NT2/D1 (cell line): ENCODE measurements around the genes SCGB1D1, SCGB1D2 and AHNAK.

GRCh38 chr11:61532635-61533141, 24.1 kb downstream of the LRRC10B start:
- RRBS, 2 experiments: no CpG with 5 or more reads among the region's 15 CpGs

DNA sequence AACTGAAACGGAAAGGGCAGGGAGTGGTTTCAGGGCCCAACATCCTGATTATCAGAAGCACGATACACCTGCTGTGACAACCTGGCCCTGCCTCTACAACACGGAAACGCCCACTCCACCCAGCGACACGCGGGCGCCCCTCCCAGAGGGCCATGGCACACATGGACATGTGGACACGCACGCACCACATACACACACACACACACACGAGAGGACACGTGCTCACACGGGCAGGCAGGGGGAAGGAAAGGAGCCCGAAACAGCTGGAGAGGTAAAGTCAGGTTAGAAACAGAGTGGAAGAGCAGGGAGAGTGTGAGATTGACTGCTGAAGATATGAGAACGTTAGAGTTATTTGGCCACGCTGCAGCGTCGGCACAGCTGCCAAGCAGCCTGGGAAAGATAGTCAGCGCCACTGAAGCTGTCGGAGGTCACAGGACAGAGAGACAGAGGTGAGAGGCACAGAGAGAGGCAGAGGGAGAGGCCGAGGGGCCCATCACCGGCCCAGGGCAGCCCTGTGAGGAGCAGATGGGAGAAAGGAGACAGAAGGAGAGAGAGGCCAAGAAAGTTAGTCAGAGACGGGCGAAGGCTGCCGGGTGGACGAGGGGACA, 26.2 kb downstream of the LRRC10B start:
- RRBS, 2 experiments: 100% methylated on average over 4 of the region's 26 CpGs; no CpG with 5 or more reads in 1 of the 2 experiments

GRCh38 chr11:61581421-61581985, 627 bp upstream of the SYT7 start:
- RRBS, 2 experiments: 2% methylated on average over 15 of the region's 25 CpGs

GRCh38 chr11:61586733-61587299, 5.9 kb upstream of the SYT7 start:
- RRBS, 2 experiments: no CpG with 5 or more reads among the region's 9 CpGs

- RRBS, 2 experiments: 1 to 3% methylated on average over 11 to 13 of the region's 71 CpGs
Observed at GRCh38 chr11:61587308-61588627, 6.9 kb upstream of the SYT7 start.

- RRBS, 2 experiments: no CpG with 5 or more reads among the region's 14 CpGs
Observed at GRCh38 chr11:61607927-61608747, 27.3 kb upstream of the SYT7 start.

- RRBS, 2 experiments: 91 to 93% methylated on average over 1 of the region's 20 CpGs
Observed at GRCh38 chr11:61754473-61755266, 2.2 kb downstream of the MYRF start.

DNA sequence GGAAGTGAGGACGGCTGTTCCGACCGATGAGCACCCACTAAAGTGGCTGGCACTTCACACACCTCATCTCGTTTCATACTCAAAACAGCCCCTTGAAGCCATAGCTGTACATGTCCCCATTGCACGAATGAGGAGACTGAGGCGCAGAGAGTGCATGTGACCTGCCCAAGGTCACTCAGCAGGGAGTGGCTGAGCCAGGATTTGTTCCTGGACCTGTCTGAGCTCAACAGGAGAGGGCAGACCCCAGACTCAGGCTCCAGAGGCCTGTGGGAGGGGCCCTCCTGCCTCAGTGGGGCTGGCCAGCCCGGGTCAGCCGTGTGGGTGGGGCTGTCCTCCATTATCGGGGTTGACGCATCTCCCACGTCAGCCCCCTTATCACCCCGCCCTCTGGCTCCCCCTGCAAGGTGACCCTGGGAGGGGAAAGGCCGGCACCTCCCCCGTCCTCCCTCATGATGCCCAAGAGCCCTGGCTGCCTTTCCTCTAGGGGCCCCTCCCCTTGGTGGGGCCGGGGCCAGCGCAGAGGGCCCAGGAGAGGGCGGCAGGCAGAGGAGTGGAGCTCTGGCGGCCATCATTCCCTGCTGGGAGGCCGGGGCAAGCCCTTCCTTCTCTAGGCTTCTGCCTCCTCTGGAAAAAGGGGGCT, 12.0 kb downstream of the MYRF start:
- RRBS, 2 experiments: 34 to 83% methylated on average over 5 to 7 of the region's 19 CpGs

DNA sequence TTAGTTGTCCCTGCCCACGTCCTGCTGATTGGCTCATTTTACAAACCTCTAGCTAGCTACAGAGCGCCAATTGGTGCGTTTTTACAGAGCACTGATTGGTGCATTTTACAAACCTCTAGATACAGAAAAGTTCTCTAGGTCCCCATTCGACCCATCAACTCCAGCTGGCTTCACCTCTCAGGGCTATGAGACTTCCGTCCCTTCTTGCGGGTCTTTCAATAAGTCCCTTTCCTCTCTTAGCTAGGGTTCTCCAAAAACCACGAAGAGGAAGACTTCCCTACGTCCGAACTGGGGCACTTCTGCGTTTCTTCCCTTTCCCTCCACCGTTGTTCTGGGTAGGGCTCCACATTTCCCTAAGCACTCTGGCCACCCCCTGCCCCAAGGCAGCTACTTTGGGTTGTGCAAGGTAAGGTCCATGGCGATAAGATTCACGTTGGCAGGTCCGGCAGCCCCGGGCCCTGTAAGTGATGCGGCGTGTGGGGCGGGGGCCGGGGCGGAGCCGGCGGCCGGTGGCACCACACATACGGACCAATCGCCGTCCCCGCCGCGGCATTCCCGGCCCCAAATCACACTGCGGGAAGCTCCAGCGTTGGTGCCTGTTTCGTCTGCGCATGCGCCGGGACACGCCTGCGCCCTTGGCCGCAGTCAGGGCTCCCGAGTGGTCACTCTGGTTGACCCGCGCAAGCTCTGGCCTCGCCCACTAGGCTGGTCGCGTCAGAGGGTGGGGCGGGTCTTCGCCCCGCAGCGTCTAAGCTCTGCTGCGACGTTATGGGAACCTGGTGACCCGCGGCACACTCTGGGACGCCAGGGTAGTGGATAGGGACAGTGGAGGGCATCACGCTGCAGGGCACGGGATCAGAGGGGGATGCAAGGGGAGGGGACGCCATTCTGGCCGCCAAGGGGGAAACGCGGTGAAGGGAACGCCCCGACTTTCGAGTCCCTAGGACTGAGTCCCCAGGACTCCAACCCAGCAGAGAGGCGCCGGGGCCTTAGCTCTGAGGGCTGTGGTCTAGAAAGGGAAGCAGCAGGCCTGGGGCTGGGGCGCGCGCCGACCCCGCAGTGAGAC, 1.8 kb downstream of the FADS1 start:
- RRBS, 2 experiments: under 1 to 2% methylated on average over 14 to 18 of the region's 70 CpGs

DNA sequence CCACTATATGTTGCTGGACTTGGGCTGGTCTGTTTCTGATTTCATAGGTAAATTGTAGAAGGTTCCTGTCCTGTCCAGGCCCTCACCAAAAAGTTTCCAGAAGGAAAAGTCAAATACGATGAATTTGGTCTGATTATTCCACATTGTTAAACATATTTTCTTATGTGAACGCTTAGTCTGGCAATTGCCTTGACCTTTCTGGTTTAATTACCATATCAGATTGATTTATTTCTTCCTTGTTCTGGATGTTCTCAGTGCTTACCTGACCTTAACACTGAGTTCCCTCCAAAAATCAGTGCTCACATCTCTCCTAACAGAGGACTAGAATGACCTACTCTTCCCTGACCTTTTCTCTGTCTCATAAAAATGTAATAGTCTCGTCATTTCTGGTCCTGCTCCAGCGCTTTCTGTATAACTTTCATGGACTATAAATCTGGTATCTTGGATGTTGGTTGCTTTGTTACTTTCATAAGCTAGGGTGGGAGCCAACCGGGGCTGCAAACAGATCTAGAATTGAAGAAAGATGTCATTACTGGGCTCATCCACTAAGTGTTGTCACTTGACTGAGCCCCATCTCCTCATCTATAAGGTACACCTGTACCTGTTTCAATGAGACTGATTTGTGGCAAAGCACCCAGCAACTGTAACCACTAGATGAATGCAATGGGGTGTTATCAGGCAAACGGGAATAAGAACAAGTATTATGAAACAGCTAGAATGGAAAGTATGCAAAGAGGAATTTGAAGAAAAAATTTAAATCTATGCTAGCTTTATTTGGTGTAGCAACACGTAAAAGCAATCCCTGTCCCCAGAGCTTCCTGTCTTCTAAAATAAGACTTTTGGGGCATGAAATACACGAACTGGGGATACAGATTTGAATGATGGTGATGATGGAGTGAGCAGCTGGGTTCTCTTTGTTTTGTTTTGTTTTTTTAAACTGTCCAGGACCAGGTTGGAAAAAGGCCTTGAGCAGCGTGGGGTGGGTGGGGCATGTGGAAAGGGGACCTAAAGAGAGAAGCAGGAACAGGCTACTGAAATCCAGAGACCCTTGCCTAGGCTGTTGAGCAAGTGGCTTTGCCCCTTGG, 2.4 kb downstream of the FADS2 start:
- RRBS, 2 experiments: no CpG with 5 or more reads among the region's 9 CpGs

DNA sequence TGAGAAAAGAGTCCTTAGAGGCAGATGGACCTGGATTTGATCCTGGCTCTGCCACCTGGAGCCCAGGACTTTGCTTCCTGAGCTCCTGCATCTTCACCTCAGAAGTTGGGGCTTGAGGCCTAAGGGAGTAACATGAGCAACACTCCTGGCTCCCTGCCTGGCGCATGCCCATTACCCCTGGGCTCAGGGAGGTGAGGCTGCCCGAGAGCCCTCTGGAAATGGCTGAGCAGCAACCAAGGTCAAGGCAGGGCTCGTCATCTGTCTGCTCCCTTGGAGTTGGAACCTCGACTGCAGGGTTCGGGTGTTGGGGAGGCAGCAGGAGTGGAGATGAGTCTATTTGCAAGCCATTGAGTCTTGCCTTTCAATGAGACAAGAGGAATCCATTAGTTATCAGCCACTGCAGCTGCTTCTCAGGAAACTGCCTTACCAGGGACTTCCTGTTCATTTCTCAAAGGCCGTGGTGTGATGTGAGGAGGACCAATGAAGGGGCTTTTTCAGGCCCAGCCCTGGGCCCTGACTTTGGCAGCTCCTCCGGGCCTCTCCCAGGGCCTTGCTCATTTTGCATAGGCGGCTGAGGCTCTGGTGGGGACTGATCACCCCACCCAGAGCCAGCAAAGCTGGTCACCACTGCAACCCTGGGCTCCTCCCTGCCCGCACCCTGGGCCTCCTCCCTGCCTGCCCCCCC, 6.3 kb downstream of the FADS2 start:
- RRBS, 2 experiments: no CpG with 5 or more reads among the region's 9 CpGs

DNA sequence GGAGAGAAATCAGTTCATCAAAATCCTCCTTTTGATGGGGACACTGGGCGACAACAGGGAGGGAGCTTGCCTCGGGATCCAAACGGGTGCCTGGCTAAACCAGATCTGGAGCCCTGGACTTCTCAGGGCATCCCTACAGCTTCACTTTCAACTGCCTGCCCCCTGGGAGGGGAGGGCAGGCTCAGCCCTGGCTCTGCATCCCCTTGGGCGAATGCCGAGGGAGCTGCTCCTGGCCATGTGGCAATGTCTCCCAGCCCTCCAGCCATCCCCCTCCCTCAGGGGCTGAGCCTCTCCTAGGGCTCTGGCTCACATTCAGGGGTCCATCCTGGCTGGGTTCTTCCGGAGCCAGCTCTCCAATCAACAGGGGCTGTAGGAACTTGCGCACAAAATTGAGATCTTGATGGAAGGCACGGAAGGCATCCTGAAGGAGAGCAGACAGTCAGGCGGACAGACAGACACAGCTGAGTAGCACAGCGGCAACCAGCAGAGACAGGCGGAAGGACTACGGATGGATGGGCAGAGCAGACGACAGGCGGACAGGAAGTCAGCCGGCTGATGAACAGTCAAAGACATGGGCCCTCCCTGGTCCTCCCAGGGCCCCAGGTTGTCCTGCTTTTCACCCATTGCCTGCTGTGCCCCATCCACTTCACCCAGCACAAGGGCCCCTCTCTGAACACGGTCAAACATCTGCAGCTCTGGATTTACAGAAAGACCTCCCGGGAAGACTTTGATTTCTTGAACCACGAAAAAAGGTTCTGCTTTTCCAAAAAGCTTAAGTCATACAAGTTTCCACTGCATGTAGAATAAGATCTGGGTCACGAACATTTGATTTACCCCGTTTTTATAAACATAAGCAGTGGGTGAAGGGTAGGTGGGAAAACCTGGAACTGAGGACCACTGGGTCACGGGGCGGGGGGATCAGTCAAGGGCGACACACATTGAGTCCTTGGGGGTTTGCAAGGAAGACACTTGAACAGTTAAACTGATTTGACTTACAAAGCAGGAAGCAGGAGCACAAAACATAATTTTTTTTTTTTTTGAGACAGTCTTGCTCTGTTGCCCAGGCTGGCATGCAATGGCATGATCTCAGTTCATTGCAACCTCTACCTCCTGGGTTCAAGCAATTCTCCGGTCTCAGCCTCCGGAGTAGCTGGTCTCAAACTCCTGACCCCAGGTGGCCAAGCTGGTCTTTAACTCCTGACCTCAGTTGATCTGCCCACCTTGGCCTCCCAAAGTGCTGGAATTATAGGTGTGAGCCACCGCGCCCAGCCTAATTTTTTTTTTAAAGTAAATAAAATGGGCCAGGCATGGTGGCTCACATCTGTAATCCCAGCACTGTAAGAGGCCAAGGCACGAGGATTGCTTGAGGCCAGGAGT, 11.1 kb downstream of the FADS3 start:
- RRBS, 2 experiments: no CpG with 5 or more reads among the region's 28 CpGs

DNA sequence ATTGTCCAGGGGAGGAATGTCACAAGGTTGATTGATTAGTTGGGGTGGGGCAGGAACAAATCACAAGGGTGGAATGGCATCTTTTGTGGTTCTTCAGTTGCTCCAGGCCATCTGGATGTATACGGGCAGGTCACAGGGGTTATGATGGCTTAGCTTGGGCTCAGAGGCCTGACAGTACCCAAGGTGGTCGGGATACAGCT, 77.4 kb upstream of the FTH1 start:
- RRBS, 2 experiments: no CpG with 5 or more reads among the region's 2 CpGs

GRCh38 chr11:62105562-62106280, 18.1 kb upstream of the INCENP start:
- RRBS, 2 experiments: no CpG with 5 or more reads among the region's 9 CpGs

GRCh38 chr11:62189894-62190436, at the start of gene SCGB1D1:
Gene SCGB1D1, plus strand, starts transcription at chr11:62190216.
- RRBS, 2 experiments: 96% methylated on average over 3 of the region's 9 CpGs; no CpG with 5 or more reads in 1 of the 2 experiments

GRCh38 chr11:62241846-62242498, at the start of gene SCGB1D2:
Gene SCGB1D2, plus strand, starts transcription at chr11:62242239.
- RRBS, 2 experiments: no CpG with 5 or more reads among the region's 4 CpGs

- RRBS, 2 experiments: no CpG with 5 or more reads among the region's 4 CpGs
Observed at GRCh38 chr11:62518593-62518841, 28.1 kb downstream of the AHNAK start.

GRCh38 chr11:62519584-62519988, 27.0 kb downstream of the AHNAK start:
- RRBS, 2 experiments: no CpG with 5 or more reads among the region's 8 CpGs

DNA sequence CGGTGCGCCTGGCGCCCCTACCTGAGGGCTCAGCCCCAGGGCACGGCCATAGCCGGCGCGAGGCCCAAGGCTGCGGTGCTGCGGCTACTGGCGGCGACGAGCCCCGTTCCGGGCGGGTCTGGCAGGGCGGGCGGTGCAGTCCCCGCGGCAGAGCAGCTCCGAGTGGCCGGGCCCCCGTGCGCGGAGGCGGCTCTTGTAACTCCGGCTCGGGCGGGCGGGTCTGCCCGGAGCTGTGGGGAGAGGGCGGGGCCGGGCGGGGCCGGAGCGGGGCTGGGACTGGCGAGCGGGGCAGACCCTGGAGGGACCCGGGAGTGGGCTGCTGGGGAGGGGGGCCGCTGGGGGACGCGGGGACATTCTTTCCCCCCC, at the start of gene AHNAK:
AHNAK (minus strand) TSS at position 168 of the 366 bp plus-strand sequence.
- RRBS, 2 experiments: under 1 to 1% methylated on average over 27 of the region's 41 CpGs

GRCh38 chr11:62547005-62547777, 585 bp upstream of the AHNAK start:
- RRBS, 2 experiments: 1 to 6% methylated on average over 12 of the region's 40 CpGs